Ureter (tissue), 1 donor: ENCODE measurements around a stretch of chr6.

DNA sequence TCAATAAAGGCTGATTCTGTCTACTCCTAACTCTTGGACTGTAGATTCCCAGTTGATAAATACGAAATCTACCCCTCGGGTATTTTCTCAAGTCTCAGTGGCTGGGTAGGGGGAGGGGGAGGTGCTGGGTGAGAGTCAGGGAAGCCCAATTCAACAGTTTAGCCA is 703 bp upstream of the BEND3 start:
- PRO-cap: no peak

DNA sequence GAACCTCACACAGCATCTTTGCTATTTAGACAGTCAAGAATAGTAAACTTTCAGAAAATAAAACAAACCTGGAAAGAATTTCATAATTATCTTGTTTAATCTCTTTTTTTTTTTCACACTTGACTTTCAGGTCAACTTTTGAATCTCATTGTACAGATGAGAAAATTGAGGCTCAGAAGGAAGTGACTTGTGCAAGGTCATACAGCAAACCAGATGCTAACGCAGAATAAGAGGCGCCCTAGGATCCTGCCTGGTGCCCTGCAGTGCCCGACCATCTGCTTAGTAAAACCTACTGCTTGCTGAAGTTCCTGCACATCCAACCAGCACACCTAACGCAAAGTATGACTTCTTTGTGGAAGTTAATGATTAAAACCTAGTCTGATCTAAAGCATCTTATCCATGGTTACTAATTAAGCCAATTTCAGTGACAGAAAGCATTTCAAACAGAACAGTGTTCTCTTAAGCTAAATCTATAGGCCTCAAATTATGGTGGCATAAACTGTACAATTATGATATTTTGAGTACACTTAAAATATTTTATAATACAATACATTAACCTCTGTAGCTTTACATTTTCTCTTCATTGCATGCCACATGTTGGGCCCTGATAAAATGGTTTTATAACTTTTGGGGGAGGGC is 37.3 kb upstream of the BEND3 start:
- PRO-cap: no peak

GRCh38 chr6:107489319-107490024 is 445 bp upstream of the SOBP start:
- PRO-cap: bidirectional peak, plus-strand start at chr6:107490137, minus-strand start at chr6:107489895

DNA sequence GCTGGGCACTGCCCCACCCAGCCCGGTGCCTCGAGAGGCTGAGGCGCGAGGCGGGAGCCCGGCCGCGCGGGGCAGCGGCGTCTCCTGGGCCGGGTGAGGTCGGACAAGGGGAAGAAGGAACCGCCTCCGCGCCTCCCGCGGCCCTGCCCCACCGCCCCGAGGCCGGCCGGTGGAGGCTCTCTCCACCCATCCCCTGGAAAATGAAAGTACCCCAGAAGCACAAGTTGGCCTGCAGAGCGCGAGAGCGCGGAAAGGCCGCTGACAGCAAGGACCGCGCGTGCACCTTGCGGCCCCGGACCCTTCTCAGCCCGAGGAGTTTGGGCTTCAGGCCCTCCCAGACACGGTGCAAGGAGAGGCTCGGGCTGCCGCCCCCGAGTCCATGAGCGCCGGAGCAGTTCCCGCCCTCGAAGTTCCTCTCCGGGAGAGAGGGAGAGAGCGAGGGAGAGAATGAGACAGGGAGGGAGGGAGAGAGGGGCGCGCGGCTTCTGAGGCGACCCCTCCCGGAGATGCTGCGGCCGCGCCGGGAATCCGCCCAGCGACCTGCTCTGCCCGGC is 43.2 kb upstream of the OSTM1 start:
- PRO-cap: no peak

- PRO-cap: no peak
Observed at GRCh38 chr6:108557078-108557741, 3.5 kb upstream of the FOXO3 start.

GRCh38 chr6:108564883-108565862 is 4.5 kb downstream of the FOXO3 start:
- PRO-cap: no peak

GRCh38 chr6:108582097-108582733 is 21.5 kb downstream of the FOXO3 start:
- PRO-cap: no peak

- PRO-cap: no peak
Observed at GRCh38 chr6:108582760-108583483, 22.2 kb downstream of the FOXO3 start.

- PRO-cap: no peak
Observed at GRCh38 chr6:108586293-108586908, 25.7 kb downstream of the FOXO3 start.

DNA sequence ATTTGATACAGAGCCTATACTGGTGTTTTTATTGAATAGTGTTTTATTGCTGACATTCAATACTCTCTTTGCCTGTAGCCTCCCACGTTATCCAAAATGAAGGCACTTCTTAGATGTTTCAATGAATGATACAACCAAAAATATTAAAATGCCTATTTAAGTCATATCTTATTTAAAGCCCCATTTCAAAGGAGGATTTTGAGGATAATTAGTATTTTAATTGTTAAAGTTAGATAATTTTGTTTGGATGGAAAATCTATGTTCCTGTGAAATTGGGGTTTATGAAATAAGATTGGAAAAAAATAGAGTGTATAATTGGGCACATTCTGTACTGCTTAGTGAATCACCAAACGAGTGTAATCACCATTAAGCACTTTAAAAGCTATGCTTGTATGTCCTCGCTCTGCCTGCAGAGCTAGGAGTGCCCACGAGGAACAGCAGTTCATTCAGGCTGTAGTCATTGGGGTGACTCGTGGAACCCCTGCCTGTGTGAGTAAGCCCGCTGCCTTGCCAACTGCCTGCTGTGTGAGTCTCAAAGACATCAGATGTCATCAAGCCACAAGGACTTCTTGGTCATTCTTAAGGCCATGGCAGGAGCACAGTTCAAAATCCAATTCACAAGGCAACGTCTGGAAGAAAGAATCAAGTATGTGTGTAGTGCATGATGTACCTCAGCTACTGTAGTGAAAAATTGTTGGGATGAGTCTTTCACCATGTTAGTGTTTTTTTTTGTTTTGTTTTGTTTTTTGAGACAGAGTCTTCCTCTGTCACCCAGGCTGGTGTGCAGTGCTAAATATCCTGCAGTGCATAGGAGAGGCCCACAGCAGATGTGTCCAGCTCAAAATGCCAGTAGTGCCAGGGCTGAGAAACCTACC is 60.3 kb downstream of the FOXO3 start:
- PRO-cap: no peak

DNA sequence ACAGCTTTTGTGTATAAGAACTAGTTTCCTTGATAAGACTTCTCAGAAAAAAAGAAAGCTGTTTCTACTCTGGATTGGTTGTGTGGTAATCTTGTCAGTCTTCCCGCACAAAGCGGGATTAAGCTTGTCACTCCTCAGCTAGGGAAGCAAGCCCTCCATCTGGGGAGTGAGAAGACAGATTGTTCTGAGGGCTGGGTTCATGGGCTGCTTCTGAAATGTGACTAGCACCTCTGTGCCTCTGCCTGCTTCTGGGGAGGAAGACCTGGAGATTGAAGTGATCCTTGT is 75.1 kb downstream of the FOXO3 start:
- PRO-cap: no peak

DNA sequence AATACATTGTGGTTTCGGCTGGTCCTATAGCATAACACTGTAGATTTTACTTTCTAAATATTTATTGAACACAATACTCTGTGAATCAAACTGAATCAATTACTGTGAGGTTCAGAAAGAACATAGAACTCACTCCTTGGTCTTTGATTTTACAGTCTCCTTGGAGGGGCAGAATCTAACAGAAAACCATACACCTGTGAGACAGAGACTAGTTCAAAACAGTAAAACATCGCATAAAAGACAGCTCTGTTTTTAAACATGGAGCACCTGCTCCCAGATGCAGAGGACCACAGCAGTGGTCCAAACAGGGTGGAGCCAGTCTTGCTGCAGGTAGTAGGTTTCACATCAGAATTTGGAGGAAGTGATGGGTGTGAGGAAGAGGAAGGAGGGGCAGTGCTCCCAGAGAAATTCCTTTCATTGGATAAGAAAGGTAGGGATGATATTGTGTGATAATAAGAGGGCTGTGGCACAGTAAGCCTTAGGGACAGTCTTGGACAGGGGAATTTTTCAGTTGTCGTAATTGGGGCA is 79.1 kb downstream of the FOXO3 start:
- PRO-cap: no peak

DNA sequence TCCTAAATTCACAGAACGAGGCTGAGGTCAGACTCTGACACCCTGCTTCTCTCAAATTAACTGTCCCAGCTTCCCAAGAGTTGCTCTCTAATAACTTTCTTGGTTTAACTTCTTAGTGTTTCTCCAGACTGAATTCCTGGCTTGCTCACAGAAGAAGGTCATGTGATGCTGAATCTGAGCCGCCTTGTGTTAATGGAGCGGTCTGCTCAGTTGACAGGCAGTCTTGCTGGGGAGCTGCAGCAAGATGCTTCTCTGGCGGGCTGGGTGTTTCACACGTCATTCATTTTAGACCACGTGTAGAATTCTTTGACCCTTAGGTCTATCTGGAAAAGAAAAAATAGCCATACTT is 107.3 kb downstream of the FOXO3 start:
- PRO-cap: no peak

DNA sequence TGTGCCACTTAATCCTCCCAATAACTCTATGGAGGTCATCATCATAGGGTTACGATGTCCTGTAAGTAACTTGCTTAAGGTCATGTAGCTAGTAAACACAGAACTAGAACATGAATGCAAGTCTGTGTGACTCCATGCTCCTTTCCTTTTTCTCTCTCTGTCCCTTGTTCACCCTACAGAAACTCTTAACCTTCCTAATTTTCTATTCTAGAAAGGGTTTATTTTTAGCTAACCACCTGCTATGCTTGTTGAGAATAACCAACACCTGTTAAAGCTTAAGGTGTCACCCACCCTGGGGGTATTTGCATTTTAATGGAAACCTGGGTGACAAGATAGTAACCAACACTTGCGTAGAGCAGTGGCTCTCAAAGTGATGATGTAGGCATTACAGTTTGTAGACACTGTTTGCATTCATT is 114.6 kb upstream of the ARMC2 start:
- PRO-cap: no peak

DNA sequence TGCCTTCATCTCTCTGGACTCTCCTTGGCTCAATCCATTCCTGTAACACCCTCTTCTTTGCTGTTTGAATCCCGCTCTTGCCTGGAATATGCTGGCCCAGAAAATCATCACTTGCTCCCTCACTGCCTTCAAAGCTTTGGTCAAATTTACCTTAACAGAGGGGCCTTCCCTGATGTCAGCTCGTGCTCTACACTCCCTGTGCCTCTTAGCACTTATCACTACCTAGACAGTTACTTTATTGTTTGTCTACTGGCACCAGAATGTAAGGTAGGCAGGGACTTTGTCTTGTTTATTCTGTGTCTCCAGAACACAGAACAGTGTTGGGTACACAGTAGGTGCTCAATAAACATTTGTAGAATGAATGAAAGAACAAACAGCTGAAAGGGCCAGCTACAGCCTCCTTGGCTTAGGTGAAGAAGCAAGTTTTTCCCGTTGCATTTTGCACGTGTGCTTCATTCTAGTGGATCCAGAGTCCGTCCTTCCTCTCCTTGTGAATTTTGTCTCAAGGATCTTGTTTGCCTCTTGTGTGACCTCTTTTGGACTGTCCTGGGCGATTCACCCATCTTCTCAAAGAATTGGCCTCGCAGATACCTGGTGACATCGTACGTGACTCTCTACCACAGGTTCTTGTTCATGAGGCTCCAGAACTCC is 84.3 kb upstream of the ARMC2 start:
- PRO-cap: no peak

GRCh38 chr6:108862765-108863491 is 14.7 kb downstream of the ARMC2 start:
- PRO-cap: bidirectional peak, plus-strand start at chr6:108863208, minus-strand start at chr6:108862991

DNA sequence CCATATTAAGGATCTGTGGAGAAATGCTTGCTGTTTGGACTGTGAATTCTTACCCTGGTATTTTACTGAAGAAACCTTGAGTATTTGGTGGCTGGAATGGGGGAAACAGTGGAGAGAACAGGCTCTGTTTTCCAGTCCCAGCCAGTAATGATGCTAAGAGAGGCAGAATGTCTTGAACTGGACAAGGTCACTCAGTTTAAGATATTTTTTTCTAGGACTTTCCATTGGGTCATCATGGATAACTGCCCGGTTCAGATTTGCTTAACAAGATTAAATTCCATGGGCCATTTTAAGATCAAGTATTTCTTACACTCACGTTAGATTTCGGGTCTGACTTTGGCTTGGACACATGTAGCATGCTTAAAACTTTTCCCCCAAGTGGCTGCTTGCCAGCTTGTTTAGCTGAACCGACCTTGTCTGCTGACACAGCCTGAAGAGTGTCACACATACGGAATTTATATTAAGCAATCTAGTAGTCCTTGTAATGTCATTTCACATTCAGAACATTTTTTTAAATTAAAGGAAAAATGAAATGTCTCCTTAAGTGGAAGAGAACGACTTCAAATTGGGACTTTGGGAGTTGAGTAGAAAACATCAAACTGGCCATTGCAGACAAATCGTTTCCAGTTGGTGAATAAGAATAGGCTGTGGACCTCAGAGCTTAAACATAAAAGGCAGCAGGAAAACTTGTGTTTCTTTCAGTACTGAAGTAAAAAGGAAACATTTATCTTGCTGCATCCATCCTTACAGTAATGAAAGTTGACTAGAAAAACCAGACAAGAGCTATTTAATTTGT is 28.9 kb downstream of the ARMC2 start:
- PRO-cap: no peak

GRCh38 chr6:108998344-108999217 is 96.1 kb downstream of the SESN1 start:
- PRO-cap: no peak

DNA sequence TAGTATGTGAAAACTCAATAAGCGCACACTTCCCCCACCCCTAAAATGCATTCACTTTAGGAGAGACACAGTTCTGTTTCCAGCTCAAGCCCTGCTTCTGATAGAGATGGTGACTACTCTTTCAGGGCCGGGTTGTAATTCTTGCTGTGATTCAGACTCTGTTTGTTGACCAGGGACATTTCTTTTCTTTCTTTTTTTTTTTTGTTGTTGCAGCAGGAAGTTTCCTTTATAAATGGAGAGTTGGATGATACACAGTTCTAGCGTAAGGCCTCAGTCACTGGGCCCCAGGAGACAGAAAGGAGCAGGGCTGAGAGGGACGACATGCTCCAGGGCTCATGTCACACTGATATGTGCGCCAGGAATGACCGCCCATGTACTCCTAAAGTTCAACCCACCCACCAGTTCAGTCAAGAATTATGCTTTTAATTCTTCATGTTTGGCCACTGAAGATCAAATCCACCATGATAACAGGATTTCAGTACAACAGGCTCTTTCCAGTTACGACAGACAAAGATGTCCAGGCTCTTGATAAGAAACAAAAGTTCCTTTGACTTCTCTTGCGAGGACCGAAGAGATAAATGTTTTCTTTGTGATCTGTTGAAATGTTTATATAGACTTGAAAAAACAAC is 142.5 kb downstream of the CD164 start:
- PRO-cap: no peak

- PRO-cap: no peak
Observed at GRCh38 chr6:109293884-109294430, 88.3 kb downstream of the CD164 start.